ENCODE measurements around the gene PLEKHH1.

DNA sequence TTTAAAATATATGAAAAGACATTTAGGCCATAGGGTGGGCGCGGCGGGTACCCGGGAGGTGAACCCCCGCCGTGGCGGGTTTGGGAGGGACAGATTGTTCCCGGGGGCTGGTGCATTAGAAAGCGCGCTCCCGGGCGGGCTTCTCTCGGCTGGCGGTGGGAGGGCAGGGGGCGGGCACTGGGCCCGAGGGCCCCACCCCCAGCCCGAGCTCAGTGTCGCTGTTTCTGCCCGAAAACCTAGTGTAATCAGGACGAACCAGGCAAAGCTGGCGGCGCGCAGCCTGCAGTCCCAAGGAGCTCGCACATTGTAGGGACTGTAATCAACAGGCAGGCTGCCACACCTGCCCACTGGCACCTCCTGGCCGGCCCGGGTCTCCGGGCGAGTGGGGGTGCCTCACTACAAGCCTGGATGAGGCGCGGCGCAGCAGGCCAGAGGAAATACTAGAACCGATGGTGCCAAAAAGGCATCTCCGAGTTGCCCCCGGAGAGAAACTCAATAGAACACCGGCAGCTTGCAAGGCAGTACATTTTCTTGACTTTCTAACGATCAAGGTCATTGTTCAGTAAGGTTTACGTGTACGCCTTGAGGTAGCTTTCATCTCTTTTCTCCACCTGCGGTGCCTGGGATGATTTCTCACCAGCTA is 767 bp upstream of the SPTB start:
- PRO-cap = no peak

DNA sequence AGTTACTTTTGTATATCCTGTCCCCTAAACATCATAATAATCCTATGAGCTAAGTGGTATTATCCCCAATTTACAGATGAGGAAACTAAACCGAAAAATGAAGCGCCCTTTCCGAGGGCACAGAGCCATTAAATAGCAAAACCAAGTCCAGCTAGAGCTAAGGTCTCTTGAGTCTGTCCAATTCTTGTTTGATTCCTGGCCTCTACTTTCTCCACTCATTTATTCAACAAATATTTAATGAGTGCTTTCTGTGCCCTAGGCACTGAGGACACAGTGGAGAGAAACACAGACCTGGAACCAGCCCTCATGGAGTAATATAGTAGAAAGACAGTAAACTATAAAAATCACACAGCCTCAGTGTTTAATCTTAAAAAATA is 593 bp downstream of the GPX2 start:
- PRO-cap = no peak

DNA sequence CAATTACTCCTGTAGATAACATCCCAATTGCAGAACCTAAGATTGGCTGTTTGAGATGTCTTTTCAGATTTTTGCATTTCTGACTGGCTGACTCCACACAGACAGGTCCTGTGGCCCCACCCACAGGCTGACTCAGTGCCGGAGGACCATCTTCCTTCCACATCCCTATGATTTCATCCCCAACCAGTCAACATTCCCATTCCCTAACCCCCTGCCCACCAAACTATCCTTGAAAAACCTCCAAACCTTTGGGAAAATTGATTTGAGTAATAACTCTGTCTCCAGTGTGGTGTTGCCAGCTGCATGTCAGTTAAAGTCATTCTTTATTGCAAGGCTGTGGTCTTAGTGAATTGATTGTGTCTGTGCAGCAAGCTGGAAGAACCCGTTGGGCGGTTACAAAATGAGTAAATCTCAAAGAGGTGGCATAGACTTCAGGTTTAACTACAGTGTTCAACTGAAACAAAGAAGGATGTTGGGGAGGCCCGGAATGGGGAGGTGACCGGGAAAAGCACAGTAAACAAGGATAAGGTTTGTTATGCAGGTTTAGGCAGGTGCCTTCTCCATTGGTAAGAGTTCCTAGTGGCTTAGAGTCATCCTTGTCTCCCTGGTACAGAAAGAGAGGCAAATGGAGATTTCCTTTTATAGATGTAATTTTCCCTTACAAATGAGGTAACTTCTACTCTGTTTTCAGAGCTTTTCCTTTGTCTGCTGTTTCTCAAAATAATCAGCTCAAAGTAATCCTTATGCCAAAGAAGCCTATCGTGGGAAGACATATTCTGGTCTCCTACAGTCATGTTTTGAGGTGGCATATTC is 10.7 kb downstream of the FNTB start:
- PRO-cap = no peak

DNA sequence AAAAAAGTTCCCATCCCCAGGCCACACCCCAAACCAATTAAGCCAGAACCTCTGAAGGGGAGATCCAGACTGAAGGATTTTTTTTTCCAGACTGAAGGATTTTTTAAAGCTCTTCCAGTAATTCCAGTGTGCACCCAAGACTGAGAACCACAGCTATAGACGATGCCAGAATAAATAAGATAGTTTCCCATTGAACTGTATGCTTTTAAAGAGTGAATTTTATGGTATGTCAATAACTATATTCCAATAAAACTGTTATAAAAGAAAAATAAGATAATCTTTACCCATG is 2.2 kb upstream of the MAX start:
- PRO-cap = bidirectional peak, plus-strand start outside the sequence, minus-strand start at position 148 of the sequence

DNA sequence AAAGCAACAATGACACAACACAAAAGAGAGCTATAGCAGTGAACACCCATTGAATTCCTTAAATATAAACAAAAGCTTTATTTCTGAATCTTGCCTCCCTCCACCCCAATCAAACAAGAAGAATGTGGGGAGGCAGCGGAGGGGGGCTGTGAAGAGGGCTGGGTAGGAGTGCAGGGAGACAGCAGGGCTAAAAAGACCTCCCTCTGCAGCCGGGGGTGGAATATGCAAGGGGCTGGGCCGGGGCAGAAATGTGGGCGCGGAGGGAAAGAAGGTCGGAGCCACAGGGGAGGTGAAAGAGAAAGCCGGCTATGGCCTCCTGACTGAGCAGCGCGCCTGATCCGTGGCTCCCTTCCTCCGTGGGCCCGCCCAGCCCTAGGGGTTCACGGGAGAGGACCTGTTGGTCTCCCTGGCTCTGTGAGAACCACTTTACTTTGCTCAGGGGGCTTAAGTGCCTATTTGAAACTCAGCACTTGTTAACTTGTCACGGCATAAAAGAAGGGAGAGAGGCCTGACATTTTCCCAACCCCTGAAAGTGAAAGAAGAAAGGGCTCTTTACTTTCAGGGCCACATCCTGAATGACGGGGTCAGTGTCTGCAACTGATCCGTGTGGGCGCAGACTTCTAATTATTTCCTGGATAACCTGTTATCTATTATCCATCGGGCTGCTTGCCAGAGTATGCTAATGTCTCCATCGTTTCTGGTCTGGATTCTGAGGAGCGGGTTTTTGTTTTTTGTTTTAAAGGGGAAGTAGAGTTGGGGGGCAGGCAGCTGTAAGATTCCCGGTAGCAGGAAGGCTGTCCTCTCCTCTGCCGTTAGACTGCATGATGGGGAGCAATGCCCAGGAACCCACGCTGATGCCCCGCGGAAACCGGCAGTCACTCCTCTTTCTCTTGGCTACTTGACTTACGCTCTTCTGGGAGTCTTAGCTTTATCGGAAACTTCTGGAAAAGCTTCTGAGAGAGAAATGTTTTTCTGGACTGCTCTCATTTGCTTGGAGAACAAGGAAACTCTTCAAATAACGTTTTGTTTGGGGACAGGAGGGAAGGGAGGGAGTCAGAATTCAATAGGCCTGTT is 127.5 kb upstream of the MAX start:
- PRO-cap = unidirectional peak, plus-strand start at position 309 of the sequence; bidirectional peak, plus-strand start at position 375 of the sequence, minus-strand start at position 364 of the sequence; bidirectional peak, plus-strand start at position 561 of the sequence, minus-strand start at position 528 of the sequence; unidirectional peak, minus-strand start at position 599 of the sequence

- PRO-cap = no peak
Observed at GRCh38 chr14:65329889-65330286, 82.6 kb upstream of the FUT8 start.

GRCh38 chr14:65334647-65335399 is 77.7 kb upstream of the FUT8 start:
- PRO-cap = no peak

GRCh38 chr14:65411308-65411507 is 1.3 kb upstream of the FUT8 start:
- PRO-cap = unidirectional peak, plus-strand start at chr14:65411379

- PRO-cap = no peak
Observed at GRCh38 chr14:65495536-65495969, 83.0 kb downstream of the FUT8 start.

GRCh38 chr14:65927880-65928467 is 515.4 kb downstream of the FUT8 start:
- PRO-cap = no peak

DNA sequence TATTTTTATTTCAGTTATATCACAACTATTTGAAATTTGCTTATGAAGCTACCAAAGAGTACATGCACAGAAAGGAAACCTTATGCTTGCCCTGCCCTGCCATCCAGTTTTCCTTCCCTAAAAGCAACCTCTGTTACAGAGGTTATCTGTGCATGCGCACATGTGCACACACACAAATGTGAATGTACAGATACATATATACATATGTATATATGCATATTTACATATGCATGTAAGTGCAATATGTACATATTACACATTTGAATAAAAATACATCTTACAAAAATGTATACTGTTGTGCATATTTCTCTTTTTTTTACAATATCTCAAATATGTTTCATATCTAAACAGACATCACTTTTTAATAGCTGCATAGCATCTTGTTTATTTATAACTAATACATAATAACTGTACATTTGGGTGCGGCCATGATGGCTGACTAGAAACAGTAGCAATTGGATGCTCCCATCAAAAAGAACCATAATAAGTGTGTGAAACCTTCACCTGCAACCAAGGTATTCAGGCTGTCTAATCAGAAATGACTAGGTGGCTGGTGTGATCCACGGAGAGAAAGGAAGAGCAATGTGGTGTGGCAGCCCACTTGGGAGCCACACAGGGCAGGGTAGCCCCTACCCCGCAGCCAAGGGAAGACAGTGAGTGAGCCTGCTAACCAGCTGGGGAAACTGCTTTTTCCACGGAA is 193.2 kb downstream of the GPHN start:
- PRO-cap = no peak

DNA sequence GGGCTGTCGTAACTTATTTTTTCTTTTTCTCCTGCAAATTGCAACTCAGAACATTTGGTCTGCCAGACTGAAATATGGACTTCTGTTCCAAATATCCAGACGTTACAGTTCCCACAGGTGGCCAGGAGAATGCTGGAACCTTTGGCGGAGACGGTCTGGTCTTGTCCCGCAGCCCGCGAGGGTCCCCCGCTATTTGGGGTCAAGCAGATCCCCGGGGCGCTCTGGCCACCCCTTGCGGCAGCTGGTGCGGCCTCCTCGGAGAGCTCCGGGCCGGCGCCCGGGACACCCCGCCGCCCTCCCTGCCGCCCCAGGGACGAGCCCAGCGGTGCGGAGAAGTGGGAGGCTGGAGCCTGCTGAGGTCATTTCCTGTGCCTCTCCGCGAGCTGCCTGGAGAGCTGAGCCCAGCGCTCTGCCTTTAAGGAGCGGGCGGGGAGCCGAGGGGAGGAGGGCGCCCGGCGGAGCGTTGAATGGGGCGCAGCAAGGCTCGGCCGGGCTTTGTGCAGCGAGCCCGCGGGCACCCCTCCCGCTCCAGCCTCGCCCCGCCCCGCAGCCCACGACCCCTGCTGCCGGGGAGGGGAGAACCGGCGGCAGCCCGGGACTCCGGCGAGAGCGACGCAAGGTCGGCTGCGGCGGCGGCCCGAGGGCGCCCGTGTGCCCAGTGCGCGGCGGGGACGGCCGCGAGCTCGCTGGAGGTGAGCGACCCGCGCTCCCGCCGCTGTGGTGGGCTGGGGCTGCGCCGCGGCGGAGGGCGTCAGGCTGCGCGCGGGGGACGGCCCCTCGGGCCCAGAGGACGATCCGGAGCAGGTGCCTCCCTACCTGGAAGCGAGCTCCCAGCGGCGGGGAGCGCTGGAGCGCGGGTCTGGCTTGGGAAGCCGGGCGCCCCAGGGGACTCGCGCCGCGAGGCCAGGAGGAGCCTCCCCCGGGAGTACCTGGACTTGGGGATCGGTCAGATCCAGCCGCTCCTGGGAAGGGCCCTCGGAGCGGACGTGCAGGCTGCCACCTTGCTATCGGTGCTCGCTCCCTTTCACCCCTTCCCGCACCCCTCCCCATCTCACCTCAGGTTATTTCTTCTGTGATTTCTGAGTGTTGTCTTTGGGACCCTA is at the start of gene PLEKHH1:
TSS of gene PLEKHH1 (plus strand) at position 584 of the 1,103 bp plus-strand sequence.
- PRO-cap = bidirectional peak, plus-strand start at position 418 of the sequence, minus-strand start at position 389 of the sequence; bidirectional peak, plus-strand start at position 955 of the sequence, minus-strand start at position 861 of the sequence

GRCh38 chr14:67775678-67776394 is 40.6 kb downstream of the ZFYVE26 start:
- PRO-cap = no peak

DNA sequence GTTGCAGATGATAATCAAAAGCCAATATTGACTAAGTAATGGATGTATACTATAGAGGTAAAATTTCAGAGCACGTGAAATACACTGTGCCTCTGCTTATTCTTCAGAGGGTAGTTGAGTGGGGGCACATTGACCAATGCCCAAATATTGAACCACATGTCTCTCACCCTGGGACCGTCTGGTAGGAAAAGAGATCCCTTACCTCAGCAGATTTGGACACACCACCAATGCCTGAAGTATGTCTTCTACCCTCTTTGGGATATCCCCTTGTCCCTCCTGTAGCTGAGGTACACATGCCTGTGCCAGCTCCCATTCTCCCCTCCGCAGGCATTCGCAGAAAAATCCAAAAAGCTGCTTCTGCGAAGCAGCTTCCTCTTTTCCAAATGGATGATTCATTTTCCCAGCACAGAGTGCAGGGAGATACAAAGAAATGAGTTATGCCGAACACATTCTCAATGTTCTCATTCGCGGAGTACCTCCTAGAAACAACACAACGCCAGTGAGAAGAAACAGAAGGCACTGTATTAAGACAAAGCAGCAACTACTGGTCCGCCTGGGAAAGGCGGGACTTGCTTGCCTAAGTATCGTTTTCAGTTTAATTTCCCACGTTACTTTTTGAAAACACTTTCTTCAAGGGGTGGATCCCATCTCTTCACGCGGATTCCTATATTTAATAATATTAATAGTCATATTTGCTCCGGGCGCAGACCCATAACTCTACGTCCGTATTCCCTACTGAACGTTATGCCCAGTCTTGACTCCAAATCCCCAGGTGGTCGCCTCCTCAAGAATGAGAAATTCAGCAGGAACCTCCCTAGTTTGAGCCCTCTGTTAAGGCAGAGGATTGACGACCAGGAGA is 593 bp downstream of the ZFYVE26 start:
- PRO-cap = no peak

- PRO-cap = no peak
Observed at GRCh38 chr14:67996178-67996919, 176.8 kb downstream of the RAD51B start.

GRCh38 chr14:68172448-68172974 is 352.9 kb downstream of the RAD51B start:
- PRO-cap = bidirectional peak, plus-strand start at chr14:68172892, minus-strand start at chr14:68172723

DNA sequence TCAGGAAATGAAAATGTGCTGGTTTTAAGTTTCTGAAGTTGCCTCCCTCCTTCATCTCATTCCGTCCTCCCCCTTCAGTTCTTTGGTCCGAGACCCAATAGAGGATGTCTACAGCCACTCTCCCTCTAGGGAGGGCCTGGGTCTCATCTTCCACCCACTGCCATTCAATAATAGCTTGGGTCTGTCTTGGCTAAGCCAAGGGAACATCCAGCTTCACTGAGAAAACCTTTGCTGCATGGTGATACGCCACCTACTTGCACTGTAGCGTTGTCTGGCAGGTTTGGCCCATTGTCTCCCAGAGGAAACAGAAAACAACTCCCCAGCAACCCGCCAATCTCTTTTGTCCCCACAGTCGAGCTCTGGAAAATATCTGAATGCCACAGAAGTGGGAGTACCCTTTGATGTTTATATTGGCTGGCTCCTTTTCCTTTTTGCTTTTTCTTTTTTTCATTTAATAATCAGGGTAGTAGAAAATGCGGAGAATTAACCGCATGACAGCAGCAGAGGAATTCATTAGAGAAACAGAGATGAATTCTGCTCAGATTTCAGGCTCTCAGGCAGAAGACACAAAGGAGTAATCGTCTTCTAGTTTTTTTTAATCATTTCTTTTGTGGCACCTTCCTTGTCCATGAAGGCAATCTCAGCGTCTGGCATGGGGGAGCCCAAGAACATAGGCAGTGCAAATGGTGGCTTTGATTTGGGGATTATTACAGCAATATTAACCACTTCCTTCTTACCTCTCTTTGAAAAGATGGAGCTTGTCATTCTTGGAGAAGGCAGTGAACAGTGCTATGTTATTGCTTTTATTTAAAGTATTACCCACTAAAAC is 380.2 kb downstream of the RAD51B start:
- PRO-cap = no peak

DNA sequence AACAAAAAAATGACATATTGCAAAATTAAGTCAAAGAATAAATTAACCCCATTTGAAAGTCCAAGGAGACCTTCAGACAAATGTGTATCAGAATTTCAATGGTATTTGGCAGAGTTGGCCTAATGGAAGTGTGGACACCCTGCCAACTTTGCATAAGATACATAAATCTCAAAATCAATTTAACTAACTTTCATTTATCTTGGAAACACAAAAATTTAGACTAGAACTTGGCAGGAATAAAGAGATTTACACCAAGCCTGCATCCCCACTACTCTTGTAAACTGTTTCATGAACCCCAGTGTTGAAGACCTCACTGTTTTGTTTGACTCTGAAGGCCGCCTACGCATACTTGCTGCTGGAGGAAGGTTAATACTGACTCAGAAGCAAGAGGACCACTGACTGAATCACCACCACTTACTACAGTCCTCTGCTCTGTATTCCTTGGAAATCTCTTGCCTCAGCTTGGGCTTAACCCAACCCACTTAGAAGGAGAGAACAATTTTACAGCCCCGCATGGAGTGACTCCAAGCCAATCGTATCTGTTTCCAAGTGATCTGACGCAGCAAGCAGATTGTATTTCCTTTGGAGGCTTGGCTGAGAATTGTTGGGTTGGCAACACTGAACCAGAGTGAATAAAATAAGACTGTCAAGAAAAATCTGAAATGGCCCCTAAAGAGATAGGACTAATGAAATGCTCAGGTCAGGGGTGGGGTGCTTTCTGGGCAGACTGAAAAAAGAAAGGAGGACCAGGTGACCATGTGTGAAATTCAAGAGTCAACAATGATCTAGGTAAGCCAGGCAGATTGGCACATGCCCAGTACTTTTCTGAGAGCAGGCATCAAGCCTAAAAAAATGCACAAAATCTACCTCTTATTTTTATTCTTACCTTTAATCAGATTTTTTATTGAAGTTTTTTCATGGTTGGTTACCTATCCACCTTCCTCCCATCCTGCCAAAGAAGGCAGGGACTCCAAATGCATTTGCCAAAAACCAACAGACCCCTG is 248.6 kb downstream of the ZFP36L1 start:
- PRO-cap = no peak

- PRO-cap = no peak
Observed at GRCh38 chr14:68546864-68547339, 246.0 kb downstream of the ZFP36L1 start.

- PRO-cap = no peak
Observed at GRCh38 chr14:68547354-68548047, 245.4 kb downstream of the ZFP36L1 start.